ENCODE measurements around a stretch of chr10.

DNA sequence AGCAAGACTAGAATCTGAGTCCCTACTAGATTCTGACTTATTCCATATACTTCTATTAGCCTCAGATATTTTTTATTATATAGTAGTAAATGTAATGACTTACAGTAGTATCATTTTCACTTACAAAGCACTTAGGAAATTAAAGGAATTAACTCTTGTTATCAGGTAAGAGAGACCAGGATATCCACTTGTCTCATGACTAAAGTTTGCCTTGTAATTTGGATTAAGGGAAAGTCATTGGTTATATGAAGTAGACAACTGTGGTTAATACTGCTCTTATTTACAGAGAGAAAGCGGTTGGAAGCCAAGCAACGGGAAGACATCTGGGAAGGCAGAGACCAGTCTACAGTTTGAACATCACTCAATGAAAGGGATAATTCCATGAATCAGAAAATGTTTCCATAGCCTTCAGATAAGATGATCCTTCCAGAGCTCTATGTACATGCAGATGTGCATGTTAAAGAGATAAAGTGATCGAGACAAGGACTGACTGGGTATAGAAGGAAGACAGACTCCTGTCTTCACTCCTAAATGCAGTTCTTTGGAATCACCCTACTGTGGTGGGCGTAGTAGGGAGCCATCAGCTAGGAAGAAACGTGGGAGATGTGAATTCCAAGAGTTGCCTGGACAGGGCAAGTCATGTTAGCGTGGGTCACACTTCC is 24.1 kb downstream of the LOXL4 start:
- PRO-cap: no peak

GRCh38 chr10:98444236-98444685 is 2.5 kb downstream of the HPS1 start:
- PRO-cap: no peak

GRCh38 chr10:98466768-98467497 is 20.2 kb upstream of the HPS1 start:
- PRO-cap: no peak

GRCh38 chr10:99233386-99233934 is 2.2 kb downstream of the HPSE2 start:
- PRO-cap: no peak

DNA sequence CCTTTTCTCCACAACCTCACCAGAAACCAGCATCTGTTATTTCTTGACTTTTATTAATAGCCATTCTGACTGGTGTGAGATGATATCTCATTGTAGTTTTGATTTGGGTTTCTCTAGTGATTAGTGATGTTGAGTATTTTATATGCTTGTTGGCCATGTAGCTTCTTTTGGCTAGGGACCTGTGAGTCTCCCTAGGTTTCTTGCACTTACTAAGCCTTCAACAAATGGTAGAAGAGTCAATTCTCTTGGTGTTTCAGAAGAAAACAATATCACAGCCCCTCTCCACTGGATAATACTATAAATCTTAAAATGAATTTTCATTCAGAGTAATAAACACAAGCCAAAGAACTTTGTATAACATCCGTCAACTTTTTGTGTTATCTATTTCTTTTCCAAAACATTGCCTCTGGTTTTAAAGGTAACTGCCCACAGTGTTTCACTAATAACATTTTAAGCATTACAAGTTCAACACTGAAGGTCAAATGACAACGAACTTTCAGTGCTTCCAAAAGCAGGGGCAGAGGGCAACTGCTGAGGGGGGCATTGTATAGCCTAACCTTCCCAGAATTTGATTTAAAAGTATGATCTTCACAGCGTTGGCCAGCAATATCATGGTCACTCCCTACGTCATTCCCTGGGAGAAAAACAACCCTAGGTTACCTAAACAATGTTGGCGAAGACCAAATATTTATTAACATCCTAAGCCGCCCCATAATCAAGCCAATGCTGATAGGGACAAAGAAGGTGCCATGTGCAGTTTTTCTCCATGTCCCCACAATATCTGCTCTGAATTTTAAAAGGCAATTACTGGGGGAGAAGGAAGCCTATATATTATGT is 2.3 kb upstream of the GOT1 start:
- PRO-cap: bidirectional peak, plus-strand start at position 723 of the sequence, minus-strand start at position 570 of the sequence

DNA sequence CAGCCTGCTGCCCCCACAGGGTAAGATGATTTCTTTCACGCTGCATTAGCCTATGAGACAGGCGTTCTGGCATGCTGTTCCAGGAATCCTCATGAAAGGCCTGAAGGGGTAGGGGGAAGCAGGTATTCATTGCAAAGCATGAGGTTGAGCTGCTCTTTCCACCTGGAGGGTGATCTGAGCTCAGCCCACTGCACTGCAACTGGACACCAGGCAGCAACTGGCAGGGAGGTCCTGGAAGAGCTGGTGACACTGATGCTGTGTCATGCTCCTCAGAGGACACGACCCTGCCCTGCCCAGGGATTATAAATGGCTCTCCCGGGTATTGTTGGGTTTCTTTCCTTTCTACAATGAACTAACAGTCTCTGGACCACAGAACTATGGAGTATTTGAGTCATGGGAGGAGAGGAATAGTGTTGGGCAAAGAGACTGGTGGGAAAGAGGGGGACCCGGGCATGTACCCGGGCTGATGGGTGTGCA is 24.4 kb downstream of the SLC25A28 start:
- PRO-cap: no peak

GRCh38 chr10:99656503-99657069 is 2.7 kb upstream of the ENTPD7 start:
- PRO-cap: no peak

DNA sequence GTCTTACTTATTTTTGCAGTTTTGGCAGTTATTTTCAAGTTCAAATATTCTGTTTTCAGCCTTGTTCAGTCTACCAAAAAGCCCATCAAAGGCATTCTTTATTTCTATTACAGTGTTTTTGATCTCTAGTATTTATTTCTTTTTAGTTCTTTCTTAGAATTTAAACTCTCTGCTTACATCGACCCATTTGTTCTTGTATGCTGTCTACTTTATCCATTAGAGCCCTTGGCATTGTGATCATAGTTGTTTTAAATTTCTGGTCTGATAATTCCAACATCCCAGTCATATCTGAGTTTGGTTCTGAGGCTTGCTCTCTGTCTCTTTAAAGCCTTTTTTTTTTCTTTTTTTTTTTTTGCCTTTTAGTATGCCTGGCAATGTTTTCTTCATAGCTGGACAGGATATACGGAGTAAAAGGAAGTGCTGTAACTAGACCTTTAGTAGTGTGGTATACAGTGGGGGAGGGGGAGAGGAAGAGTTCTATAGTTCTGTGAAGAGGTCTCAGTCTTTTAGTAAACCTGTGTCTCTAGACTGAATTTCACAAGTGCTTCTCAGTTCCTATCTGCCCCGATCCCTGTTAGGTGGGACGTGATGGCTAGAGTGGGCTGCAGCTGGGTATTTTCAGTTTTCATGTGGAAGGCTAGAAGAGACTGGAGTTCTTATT is 3.3 kb upstream of the ABCC2 start:
- PRO-cap: no peak

DNA sequence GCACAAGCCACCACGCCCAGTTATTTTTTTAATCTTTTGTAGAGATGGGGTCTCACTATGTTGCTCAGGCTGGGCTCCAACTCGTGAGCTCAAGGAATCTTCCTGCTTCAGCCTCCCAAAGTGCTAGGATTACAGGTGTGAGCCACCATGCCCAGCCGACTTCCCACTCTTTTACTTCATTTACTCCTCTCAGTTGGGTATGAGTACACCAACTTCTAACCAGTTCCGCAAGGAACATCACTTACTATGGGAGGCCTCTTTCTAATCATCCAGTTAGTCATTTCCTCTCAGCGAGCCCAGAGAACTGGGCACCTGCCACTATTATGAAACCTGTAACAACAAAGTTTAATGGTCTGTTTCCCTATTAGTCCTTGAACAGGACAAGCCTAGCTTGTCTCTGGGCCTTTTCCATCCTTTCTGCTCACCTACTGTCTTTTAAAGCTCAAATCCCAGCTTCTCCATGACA is 88.9 kb downstream of the DNMBP start:
- PRO-cap: no peak

DNA sequence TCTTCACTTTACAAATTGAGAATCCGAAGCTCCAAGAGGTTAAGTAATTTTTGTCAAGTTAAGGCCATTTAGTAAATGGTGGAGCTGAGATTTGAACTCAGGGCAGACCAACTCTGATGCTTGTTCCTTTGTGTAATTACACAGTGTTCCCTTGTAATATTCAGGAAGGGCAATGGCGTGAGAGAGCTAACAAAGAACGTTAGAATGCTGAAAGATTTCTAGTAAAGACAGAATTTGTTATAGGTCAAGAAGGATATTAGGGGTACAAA is 82.4 kb downstream of the DNMBP start:
- PRO-cap: no peak

DNA sequence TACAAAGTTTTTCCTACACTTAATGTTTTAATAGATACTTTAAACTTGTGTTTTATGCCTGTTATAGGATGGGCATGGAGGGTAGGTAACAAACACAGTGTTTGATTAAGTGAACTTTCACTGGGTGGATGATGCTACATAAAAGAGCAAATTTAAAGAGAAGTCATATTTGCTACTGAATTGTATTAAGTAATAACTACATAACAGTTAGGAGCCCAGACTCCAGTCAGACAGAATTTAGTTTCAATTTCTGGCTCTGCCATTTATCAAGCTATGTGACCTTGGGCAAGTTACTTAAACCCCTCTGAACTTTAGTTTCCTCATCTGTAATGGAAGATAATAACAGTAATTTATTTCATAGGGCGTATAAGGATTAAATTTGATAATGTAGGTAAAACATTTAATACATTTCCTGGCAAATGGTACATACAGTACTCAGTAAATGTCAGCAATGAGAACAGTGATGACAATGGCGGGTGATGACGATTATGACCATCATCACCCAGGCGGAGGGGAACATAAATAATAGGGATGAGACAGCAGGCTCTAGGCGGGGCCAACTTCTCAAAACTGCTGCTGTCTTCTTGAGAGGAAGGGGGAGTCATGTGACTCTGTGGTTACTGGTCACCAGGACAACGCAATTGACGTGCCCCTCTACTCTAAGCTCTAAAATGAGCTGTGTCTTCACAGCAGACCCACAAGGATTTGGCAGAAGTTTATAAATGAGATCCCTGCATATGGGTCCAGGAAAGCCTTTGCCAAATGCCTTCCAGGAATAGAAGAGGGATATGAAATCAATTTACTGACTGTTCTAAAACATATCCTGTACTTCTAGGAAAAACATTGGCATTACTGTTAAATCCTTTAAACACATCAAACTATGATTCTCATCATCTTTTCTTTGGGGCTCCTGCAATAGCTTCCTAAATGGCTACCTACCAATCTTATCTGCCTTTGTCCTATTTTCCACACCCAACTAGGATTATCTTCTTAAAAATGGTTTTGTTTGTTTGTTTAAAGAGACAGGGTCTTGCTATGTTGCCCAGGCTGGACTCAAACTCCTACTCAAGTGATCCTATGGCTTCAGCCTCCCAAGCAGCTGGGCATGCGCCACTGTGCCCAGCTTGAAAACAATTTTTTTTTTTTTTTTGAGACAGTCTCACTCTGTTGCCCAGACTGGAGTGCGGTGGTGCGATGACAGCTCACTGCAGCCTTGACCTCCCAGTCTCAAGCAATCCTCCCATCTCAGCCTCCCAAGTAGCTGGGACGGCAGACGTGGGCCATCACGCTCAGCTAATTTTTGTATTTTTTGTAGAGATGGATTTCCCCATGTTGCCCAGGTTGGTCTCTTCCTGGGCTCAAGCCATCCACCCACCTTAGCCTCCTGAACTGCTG is 15.3 kb downstream of the DNMBP start:
- PRO-cap: no peak

DNA sequence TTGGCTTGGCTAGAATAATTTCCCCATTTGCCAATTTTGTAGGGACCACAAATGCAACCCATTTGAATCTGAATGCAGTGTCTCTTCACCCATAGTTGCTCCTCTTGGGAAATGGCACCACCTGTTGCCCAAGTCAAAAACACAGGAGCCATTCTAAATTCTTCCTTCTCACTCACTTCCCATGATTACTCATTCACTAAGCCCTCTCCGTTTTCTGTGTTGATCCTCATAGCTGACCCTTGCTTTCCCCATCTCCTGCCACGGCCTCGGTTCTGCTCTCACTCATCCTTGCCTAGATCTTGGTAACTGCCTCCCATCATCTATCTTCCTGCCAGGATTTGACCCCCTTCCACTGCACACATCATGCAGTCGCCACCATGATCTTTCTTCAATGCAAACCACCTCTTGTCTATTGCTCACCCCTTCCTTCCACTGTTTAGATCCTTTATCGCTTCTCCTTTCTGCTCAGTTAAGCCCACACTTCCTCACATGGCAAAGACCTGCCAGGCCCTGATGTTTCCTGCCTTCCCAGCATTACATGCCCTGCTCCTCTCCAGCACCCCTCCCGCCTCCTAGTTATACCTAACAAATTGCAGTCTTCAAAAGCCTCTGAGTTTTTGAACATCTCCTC is 19.1 kb upstream of the CPN1 start:
- PRO-cap: bidirectional peak, plus-strand start at position 251 of the sequence, minus-strand start at position 106 of the sequence

- PRO-cap: no peak
Measured at GRCh38 chr10:100347637-100348581, 876 bp downstream of the SCD start.

DNA sequence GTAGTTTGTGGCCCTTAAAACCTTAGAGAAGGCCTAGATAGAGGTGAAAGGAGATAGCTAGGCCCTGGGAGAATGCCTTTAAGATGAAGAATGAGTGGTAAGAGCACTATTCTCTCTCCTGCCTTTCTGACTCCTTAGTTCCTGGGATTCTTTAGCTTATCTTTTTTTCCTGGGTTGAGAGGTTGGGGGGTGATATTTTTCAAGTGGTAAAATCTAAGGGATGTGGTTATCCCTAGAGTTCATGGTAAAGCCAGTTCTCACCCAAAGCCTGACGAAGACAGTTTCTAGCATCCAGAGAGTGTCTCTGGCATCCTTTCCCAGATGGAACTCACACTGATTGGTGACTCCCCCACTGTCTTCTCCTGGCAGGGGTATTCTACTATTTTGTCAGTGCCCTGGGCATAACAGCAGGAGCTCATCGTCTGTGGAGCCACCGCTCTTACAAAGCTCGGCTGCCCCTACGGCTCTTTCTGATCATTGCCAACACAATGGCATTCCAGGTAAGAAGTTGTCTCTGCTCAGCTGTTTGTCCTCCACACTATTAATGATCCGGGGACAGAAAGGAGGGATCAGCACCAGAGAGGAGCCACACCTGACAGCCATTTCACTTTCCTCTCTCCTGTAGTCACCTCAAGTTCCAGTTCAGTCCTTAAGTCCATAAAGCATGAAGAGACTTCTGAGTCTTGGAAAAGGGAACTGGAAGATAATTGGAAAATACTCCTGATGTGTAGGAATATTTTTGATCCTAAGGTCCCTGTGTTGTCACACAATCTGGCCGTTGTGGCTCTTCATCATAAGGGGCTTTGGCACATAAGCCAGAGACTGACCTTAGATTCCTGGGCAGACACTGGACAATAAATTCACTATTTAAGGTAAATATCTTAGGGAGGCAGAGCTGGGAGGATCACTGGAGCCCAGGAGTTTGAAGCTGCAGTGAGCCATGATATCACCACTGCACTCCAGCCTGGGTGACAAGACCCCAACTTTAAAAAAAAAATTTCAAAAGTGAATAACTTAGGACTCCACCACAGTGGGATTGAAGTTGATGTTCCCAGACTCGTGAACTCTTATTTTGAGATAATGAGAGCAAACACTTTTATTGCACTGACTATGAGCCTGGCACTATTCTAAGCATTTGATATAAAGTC is 5.3 kb downstream of the SCD start:
- PRO-cap: no peak

DNA sequence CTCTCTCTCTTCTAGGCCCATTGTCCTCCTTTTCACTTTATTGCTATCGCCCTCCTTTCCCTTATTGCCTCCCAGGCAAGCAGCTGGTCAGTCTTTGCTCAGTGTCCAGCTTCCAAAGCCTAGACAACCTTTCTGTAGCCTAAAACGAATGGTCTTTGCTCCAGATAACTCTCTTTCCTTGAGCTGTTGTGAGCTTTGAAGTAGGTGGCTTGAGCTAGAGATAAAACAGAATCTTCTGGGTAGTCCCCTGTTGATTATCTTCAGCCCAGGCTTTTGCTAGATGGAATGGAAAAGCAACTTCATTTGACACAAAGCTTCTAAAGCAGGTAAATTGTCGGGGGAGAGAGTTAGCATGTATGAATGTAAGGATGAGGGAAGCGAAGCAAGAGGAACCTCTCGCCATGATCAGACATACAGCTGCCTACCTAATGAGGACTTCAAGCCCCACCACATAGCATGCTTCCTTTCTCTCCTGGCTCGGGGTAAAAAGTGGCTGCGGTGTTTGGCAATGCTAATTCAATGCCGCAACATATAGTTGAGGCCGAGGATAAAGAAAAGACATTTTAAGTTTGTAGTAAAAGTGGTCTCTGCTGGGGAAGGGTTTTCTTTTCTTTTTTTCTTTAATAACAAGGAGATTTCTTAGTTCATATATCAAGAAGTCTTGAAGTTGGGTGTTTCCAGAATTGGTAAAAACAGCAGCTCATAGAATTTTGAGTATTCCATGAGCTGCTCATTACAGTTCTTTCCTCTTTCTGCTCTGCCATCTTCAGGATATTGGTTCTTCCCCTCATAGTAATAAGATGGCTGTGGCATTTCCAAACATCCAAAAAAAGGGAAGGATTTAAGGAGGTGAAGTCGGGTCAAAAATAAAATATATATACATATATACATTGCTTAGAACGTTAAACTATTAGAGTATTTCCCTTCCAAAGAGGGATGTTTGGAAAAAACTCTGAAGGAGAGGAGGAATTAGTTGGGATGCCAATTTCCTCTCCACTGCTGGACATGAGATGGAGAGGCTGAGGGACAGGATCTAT is 14.4 kb downstream of the SCD start:
- PRO-cap: no peak

- PRO-cap: no peak
Measured at GRCh38 chr10:100508727-100509039, 11.0 kb downstream of the SEC31B start.

DNA sequence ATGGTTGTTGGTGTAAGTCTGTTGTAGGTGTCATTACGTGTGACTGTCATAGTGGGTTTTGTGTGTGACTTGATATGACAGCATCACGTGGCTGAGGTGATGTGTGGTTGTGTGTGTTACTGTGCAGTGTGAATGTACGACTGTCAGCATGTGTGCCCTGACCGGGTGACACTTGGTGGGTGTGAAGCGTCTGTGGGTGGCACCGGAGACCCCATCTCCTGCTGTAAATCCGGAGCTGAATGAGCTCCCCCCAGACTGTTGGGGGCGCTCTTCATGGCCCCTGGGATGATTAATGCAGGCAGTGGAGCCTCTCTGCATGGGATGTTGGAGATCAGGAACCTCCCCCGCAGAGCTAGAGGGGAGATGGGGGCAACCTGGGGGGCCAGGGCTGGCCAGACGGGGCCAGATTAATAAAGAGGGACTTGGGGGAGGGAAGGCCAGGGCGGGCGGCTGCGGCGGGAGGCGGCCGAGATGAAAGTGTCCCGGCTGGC is 33.9 kb downstream of the HIF1AN start:
- PRO-cap: no peak

- PRO-cap: no peak
Measured at GRCh38 chr10:100654455-100654804, 91.0 kb upstream of the PAX2 start.

DNA sequence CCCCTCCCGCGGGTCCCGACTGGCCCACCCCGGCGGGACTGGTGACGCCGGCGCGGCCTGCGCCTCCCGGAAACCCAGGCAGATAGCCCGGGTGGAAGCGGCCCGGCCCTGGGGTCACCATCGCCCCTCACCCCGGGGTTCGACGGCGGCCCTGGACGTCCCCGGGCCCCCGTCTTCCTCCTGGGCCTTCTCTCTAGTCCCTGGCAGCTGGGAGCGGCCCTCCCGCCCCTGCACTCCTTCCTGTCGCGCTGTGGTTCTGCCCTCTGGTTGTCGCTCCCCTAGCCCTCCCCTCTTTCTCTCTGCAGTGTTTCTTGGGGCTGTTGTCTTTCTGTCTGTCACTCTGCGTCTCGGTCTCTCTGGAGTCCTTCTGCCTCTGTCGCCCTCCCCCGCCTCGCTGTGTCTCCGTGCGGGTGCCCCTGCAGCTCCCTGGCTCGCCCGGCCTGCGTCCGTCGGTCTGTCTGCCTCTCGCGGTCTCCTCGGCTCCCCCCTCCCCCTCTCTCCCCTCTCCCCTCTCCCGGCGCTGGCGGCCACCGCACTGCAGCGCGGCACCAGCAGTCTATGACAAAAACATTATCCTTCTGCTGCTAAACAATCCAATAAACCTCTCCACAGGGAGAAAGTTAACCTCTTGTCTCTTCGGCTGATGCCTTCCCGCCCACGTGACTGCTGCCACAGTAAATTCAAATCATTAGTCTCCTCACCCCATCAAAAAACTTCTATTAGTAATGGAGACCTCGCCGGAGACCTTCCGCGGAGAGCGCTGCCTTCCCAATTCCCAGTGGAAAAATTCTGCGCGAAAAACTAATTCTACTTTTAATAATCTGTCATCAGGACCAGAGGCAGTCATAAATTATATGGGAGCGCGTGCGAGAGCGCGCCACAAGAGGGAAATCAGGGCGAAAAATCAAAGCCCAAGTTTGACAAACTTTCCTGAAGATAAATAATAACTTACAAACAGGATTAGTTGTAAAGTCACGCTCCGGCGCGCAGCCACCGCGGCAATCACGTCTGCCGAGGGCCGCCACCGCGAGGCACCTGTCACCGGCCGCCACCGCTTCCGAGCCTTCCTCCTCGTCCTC is 90.2 kb upstream of the PAX2 start:
- PRO-cap: no peak

DNA sequence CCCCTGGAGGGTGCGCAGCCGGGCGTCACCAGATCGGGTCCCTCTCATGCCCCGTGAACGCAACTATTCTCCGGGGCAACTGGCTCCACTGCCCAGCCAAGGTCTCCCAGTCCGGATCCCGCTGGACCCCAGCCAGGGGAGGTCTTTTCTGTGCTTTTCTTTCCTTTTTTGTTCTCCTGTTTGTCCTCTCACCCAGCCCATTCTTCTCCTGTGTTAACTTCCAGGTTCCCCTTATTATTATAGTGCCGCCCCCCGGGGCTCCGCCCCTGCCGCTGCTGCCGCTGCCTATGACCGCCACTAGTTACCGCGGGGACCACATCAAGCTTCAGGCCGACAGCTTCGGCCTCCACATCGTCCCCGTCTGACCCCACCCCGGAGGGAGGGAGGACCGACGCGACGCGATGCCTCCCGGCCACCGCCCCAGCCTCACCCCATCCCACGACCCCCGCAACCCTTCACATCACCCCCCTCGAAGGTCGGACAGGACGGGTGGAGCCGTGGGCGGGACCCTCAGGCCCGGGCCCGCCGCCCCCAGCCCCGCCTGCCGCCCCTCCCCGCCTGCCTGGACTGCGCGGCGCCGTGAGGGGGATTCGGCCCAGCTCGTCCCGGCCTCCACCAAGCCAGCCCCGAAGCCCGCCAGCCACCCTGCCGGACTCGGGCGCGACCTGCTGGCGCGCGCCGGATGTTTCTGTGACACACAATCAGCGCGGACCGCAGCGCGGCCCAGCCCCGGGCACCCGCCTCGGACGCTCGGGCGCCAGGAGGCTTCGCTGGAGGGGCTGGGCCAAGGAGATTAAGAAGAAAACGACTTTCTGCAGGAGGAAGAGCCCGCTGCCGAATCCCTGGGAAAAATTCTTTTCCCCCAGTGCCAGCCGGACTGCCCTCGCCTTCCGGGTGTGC is 82.2 kb downstream of the PAX2 start:
- PRO-cap: no peak

Measured in left lobe of liver (tissue), 1 donor.